ENCODE results near the gene FGF14.

- PRO-cap = no peak
- RAMPAGE, long total RNA = no peak
Observed at GRCh38 chr13:99372027-99372607, 64.9 kb upstream of the GPR183 start.

DNA sequence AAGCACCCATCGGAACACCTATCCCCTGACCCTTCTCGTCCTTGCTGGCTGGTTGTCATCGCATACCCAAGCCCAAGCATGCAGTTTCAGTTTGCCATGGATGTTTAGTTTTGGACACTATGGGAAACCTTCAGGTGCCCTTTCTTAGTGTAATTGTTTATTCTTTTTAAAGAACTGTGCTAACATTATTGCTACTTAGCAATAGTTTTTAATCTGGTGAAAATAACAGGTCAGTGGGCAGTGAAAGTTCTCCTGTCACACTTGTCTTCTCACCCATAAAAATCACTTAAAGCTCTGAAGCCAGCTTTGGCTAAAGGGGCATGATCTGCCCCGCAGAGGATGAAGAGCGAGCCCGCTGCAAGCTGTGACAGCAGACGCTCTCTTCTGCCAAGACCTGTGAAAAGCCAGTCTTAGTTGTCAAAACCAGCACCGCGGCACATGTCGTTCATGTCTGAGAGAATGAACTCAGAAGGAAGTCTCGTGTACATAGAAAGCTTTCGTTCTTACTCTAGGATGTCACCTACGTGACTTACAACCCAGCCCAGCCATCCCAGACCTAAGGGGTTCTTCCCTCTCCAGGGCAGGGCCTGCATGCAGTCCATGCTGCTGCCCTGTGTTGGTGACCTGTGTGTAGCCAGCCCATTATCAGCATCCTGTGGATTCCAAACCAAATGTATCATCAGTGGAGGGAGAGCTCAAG, 73.6 kb upstream of the GPR183 start:
- PRO-cap = no peak
- RAMPAGE, long total RNA = no peak

DNA sequence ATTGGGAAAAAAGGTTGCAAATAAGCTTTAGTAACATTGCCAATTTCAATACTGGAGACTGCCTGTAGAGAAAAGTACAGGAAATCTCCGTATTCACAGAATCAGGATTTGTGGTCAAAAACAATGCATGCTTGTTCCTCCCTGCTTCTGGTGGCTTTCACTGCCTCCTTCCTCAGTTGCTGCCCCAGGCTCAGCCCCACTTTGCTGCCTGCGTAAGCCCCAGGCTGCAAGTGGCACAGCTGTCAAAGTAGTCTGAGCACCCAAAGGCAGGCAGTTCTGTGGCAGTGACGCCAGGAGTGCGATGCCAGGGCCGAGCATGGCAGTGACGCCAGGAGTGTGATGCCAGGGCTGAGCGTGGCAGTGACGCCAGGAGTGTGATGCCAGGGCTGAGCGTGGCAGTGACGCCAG, 77.2 kb upstream of the GPR183 start:
- PRO-cap = no peak
- RAMPAGE, long total RNA = no peak

GRCh38 chr13:99425462-99425956, 75.8 kb upstream of the TM9SF2 start:
- PRO-cap = no peak
- RAMPAGE, long total RNA = no peak

DNA sequence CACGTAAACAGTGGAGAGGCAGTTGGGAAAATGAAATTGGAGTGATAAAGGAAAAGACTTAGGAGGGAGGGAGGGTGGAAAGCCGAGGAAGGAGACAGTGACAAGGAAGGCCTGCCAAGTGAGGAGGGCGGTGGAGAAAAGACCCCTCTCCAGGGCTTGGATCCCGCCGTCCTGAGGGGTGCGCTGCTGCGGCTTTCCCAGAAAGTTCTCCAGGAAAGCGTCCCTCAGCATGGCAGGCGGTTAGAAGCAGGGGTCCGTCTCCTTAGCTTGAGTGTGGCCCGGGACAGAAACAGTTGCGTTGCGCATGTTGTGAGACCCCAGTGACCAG, 41.2 kb upstream of the CLYBL start:
- PRO-cap = no peak
- RAMPAGE, long total RNA = no peak

- PRO-cap = no peak
- RAMPAGE, long total RNA = no peak
Observed at GRCh38 chr13:99686141-99686537, 79.6 kb downstream of the CLYBL start.

- PRO-cap = no peak
- RAMPAGE, long total RNA = no peak
Observed at GRCh38 chr13:99728678-99729264, 122.3 kb downstream of the CLYBL start.

DNA sequence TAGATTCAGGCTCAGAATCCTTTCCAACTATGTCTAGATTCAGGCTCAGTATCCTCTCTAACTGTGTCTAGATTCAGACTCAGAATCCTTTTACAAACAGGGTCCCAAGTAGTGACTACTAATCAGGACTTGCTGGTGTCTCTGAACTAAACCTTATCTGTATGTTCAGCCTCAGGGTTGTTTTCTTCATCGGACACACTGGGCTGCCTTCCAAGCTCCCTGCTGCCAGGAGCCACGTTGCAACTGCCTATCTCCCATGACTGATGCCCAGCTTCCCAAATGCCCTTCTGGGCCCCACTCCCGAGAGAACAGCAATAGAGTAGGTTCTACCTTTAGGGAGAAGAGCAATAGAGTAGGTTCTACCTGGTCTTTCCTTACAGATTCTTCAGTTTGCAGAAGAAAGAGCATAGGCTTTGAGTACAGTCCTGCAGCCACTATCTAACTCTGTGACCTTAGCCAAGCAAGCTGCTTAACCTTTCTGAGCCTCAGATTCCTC, 61.7 kb downstream of the ZIC5 start:
- PRO-cap = no peak
- RAMPAGE, long total RNA = no peak

DNA sequence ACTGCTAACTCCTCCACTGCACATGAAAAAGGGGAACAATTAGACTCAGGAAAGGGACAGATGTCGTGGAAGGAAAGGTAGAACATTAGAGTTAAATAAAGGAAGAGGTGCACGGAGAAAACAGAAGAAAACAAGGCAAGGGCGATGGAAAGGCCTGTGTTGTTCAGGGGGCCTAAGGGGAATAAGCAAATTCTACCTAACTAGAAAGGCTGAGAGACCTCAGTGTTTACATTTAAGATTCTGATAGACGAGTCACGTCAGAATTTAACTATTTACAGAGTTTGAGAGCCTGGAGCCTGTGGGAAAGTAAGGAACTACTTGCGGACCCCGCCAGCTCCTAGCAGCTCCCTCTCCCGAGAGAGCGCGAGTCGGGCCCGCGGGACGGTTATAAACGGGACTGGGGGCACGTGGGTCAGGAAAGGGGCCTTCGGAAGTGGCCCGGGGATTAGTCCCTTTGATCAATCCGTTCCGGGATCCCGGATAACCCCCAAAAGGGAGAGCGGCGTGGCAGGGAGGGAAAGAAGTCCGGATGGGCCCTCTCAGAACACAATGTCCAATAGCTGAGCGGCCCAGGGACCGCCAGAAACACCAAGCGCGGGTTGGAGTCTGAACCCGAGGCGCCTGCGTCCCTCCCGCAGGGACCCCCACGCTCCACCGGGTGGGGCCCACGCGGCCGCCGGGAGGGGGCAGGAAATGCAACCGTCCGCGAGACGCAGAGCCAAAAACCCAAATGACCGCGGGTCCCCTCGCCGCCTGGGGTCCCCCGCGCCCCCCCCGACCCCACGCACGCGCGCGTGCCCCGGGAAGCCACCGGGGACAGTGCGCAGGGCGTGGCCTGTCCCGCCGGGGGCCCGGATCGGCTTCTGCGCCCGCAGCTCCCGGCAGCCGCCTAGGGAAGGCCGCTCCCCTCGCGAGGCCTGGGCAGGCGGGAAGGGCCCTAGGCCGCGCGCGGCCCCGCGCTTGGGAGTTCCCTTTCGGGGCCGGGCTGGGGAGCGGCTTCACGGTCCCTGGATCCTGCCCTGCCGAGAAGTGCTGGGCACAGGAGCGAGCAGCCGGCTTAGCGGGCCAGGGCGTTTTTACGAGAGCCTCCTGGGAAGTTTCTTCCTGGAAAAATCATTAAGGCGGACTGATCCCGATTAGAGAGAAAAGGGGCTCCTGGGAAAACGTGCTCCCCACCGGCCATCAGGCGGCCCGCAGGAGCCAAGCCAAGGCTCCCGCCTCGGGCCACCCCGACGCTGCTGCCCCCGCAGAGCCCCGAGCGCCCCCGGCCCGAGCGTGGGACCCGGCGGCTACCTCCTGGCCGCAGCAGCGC, 3.4 kb downstream of the ZIC5 start:
- PRO-cap = no peak
- RAMPAGE, long total RNA = no peak

GRCh38 chr13:99982732-99983080, 1.1 kb downstream of the ZIC2 start:
- PRO-cap = no peak
- RAMPAGE, long total RNA = no peak

DNA sequence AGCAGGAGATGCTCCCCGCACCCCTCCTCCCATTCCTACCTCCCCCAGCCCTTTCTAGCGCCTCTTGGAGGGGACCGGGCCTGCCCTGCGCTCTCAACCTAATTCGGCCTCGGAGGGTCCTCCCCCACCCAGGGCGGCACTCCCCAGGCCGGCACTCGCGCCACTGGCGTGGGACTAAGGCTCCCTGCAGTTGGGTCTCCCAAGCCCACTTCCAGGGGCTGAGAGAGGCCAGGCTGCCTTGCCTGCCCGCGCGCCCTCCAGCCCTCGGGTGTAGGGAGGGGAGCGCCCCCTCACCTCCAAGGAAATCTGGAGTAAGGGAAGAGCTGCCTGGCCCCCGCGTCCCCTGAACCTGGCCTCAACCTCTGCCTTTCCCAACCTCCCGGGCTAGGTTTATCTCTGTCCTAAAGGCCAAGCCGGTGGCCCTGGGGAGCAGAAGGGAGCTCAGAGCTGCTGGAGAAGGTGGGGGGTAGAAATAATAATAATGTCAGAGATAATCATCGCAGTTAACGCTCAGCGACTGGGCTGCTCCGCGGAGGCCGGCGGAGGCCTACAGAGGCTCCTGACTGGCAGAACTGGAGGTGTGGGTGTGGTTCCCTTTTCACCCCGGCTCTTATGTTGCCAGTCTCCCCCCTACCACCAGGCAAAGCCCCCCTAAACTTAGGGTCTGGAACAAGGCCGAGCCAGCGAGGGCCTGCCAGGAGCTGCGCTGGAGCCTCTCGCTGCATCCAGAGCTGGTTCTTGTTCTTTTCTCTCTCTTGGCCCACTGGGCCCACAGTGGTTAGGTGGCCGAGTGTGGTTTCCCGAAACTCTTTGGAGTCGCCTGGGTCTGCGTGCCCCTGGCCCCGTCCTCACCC, 9.6 kb downstream of the ZIC2 start:
- PRO-cap = no peak
- RAMPAGE, long total RNA = no peak

- PRO-cap = no peak
- RAMPAGE, long total RNA = no peak
Observed at GRCh38 chr13:100112184-100112594, 23.3 kb downstream of the PCCA start.

DNA sequence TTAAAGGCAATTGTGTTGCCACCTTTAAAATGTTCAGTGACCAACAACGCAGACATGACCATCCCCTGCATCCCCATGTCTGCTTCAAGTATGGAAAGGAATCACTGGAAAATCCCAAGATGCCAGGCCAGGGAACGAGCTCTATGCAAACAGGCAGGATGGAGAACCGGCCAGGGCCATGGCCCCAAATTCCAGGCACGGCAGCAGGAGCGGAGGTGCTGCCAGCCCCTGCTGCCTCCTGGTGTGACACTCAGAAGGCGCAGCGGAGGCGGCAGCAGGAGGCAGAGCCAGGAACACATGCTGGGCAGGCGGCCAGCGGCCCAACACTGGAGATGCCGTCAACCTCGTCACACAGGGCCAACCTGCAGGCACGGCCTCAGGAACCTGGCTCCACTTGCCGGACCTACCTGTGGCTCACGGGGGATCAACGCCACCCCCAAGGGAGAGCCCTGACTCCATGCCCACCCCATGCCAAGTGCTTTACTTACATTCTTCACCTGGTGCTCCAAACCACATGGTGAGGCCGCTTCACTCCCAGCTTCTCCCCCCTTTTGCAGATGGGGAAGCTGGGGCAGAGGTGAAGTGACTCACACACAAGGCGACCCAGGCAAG, 43.7 kb downstream of the GGACT start:
- PRO-cap = no peak
- RAMPAGE, long total RNA = no peak

DNA sequence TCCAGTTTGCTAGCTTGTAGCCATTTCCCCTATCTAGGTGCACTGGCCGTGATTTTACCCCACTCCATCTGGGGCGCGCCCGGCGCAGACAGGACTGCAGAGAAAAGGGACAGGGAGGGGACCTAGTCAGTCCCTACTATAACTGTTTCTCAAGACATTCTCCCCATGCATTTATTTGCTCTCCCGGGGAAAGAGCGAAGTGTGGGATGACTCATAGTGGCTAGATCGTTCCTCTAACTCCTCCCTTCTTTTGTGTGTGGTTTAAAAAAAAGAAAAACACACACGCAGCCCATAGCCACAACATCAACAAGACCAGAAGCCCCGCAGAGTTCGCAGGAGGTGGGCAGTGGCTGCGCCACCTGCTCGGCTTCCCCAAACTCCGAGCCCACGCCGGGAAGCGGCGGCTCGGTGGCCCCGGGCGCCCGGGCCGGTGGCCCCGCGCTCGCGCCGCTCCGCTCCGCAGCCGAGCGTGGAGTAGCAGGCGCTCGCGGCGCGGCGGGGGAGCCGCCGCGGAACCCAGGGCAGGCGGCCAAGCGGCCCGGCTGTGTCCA, 766 bp downstream of the TMTC4 start:
- PRO-cap = bidirectional peak, plus-strand start at position 326 of the sequence, minus-strand start at position 144 of the sequence
- RAMPAGE, long total RNA = no peak

DNA sequence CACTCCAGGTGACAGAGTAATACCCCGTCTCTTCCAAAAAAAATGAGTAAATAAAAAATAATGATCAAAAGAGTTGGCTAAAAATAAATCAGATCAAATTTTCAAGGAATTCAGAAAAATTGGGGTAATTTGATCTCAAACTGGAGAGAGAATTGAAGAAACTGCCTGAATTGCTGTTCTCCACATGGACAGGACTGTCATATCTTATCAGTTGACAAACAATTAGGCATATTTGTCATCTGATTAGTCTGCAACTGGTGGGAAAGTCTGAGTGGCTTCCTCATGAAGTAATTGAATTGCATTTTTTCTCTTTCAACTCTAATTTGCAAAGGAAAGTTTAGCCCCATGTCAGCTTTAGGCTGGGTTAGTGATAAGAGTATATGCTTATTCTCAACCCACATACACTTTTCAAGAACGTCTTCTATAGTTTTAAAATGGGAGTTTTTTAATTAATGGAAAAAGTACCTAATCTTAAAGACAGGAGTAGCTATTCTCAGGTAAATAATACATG, 161.2 kb downstream of the FGF14 start:
- PRO-cap = no peak
- RAMPAGE, long total RNA = no peak

DNA sequence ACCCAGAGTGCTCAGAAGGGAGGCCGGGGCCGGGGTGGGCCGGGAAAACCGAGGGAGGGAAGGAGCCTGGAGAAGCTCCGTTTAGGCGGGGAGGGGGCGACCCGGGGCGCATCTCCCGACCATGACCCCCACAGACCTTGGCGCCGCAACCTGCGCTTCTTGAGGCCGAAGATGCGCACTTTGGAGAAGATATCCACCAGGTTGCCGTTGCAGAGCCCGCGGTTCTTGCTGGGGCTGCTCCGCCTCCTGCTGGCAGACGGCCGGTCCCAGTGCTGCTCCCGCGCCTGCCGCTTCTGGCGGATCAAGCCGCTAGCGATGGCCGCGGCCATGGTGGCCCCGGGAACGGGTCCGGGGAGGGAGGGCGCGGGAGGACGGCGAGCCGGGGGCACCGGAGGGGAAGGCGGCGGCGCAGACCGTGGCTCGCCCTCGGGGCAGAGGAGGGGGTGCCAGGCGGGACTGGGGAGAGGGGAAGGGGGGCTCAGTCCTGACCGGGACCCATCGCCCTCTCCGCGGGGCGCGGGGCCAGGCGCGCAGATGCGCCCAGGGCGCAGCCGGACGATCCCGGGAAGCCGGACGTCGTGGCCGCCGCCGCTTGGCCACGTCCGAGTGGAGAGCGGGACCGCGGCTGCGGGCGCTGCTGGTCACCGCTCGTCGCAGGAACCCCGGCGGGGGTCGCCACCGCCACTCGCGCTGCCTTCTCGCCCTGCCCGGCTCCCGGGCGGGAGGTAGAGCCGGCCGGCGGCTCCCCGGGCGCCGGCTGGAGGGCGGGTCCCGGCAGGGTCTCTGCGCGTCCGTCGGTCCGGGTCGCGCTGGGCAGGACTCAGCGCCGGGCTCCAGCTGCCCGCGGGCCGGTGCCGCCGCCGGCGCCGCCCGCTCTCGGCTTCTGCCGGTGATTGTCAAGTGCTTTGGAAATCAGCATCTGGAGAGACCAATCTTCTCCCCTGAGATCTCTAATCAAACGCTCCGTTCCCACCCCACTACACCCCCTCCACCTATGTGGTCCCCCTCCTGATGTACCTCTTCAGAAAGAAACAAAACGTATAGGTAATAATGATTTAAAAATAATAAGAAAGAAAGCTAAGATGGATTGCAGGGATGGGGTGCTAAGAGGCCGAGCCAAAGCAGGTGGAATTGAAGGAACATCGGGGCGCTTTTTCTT, at the start of gene FGF14:
Gene FGF14 (minus strand): TSS at position 629 of the 1,159 bp plus-strand sequence.
- PRO-cap = no peak
- RAMPAGE, long total RNA = no peak

DNA sequence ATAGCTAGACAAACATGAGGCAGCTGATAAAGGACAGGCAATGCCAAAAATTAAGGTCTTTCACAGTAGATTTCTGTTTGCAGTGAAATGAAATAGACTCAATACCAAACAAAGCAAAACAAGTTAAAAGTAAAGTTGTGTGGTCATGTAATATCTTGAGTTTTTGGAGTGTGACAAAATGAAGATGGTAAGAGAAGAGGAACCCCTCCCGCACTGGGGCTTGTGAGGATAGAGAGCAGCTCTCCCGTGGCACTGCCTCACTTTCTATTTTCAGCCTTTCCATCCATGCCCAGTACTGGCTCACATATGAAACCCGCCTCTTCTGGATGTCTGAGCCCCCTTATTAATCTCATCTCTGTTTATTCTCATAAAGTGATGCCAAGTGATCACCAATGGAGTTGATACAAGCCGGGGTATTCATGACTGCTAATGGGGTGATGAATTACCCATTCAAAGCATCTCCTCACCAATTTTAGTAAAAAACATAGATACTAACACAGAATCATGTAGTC, 95.8 kb upstream of the FGF14 start:
- PRO-cap = no peak
- RAMPAGE, long total RNA = no peak

DNA sequence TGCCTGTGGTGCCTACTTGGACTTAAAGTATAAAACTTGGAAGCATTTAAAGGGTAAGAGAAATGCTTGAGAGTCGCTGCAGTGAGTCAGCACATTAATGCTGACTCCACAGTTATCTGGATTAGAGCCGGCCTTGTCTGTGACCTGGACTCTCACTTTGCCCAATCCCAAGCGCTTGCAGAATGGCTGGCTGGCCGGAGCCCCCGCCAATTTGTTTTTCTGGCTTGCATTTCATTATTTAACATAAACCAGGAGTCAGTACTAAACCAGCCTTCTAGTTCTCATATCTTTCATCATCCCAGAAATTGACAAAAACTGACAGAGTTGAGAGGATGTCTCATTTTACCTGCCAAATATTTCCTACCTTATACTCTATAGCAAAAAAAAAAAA, 304.9 kb upstream of the TPP2 start:
- PRO-cap = no peak
- RAMPAGE, long total RNA = no peak

GRCh38 chr13:102481630-102481960, 115.2 kb upstream of the TPP2 start:
- PRO-cap = no peak
- RAMPAGE, long total RNA = no peak

DNA sequence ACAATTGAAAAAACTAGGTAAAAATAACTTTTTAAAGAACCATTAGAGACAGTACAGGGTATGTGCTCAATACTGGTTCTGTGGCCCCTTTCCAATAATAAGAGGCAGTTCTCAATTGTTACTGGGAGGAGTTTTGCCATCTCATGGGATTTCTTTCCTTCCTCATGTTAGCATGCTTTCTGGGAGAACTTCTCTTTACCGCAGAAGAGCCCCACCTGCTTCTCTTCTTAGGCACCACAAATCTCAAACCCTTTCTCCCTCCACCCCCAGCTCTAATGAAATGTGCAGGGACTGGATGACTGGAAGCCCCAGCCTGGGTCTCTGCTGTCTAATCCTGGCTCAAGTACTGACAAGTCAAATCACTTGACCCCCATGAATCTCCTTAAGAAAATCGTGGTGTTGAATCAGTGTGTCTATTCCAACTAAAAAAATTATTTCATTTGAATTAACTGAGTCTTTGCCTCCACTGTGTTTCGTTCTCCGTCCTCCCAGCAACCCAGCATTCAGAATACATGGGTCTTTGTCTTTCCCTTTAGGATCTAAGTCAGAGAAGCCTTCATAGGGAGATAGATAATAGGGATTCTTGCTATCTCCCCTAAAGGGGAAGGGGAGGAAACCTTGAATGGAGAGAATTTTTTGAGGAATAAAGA, 14.5 kb downstream of the METTL21C start:
- PRO-cap = no peak
- RAMPAGE, long total RNA = no peak